AG10803 (cell line): ENCODE results near the genes CLDN10 and OXGR1.

DNA sequence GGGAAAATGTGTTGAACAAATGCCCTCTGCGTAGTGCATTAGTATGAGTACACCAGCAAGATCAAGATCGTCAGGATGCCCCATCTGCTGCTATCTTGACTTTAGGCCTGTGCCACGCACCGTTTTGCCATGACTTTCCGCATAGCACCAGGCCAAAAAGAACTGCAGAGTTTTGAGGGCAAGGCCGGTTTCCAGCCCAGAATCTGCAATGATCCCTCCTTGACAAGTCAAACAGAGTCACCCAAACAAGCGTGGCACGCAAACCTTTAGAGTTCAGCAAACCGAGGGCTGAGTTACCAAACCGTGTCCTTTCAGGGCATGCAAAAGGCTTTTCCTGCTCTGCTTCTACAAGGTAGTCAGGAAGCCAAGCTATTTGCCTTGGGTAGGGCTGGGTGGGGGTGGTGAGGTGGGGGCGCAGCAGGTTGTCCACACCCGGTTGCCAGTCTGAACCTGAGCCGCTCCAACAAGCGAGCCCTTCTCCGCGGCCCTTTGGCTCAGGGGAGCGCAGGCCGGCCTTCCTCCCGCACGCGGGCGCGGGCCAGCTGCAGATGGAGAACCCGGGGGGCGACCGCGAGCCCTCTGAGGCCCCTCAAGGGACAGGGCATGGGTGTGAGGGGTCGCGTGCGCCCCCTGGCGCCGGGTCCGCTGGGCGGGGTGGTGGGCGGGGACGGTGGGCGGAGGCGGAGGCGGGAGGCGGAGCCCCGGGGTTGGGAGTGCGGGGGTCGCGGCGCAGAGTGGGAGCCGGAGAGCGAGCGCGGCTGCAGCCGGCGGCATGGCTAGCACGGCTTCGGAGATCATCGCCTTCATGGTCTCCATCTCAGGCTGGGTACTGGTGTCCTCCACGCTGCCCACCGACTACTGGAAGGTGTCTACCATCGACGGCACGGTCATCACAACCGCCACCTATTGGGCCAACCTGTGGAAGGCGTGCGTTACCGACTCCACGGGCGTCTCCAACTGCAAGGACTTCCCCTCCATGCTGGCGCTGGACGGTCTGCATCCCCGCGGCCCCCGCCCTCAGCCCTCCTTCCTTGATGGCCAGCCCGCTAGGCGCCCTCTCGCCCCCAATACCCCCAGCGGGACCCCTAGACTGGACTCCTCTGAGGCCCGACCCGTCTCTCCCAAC lies at the start of gene CLDN10:
Gene CLDN10, plus strand, starts transcription at position 739 of the 1,126 bp plus-strand sequence.
- RRBS: 7% methylated on average over 34 of the region's 76 CpGs

DNA sequence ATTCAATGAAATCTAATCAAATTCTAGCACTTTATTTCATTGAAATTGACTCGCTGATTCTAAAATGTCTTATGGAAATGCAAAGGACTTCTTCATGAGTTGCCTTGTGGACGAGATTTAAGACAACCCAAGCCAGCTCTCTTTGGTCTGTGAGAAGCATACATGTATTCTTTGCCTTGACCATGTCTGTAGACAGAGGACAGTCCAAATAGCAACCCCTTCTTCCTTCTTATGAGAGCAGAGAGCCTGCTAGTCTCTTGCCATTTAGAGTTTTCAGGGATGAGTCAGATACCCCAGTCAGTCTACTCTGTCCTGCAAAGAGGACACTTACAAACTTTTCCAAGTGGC lies 36.6 kb downstream of the DNAJC3 start:
- RRBS: no CpG with 5 or more reads among the region's 2 CpGs

- RRBS: 4% methylated on average over 13 of the region's 60 CpGs
Observed at GRCh38 chr13:96994093-96995235, at the start of gene OXGR1. OXGR1 (minus strand) TSS chr13:96994476.

DNA sequence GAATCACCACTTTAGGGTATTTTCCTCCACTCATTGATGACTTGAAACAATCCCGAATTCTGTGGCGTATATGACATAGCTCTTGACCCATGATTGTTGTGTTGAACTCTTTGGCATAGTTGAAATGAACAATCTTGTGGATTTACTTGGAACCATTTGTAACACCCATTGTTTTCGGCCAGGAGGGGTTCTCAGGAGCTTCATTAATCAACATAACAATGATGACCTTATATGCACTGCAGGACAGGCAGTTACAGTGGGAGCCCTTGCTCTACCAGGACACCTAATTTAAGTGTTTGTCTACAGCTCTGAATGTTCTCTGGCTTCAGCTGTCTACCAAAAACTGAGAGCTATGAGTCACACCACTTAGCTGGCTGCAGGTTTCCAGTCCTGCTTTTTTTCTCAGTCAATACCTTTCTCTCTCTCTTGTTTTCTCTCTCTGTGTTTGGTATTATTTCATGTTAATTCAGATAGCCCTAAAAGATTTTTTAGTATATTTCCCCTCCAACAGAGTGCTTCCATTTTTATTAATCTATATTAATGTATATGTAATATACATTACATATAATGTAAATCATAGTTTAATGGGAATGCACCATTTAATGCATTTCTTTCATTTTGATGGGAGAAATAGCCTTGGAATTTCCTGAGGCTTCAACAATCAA lies 105.4 kb upstream of the MBNL2 start:
- RRBS: no CpG with 5 or more reads among the region's 3 CpGs

DNA sequence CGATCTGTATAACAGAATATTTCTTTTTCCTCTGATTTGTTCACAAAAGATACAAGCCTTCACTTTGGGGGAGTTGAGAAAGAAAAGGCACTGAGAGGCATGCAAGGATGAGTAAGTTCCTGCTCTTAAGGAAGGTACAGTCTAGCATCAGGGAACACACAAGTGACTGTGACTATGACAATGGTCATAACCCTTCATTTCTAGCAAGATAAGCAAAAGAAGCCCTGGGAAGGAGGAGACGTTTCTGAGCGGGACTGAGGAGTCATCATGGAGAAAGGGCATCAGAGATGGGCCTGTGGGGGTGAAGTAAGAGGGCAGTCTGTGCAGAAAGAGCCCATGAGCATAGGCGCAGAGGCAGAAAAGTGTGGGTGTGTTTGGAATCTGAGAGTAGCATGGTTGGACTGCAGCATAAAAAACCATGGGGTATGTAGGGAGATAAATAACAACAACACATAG lies 86.6 kb downstream of the MBNL2 start:
- RRBS: no CpG with 5 or more reads among the region's 4 CpGs

DNA sequence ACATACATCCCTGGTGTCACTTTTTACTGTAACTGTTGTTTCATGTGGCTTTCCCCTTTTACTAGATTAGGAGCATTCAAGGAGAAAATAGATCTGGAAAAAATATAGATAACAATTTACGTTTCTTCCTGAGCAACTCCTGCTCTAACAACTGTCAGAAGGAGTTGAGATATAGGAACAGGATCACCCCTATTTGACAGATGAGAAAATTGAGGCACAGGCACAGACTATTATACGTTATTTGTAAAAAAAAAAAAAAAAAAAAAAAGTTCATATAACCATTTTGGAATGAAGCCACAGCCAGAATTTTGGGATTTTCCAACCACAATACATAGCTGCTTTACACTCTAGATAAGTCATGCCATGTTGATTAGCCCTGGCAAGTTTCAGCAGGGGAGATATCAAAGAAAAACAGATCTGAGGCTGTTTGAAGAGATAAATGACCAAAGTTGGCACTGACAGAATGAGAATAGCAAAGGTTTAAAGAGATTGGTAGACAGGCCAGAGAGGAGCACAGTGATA lies 105.2 kb downstream of the MBNL2 start:
- RRBS: no CpG with 5 or more reads among the region's 2 CpGs

GRCh38 chr13:97339086-97340023 lies 94.6 kb upstream of the RAP2A start:
- RRBS: no CpG with 5 or more reads among the region's 21 CpGs

- RRBS: no CpG with 5 or more reads among the region's 5 CpGs
Observed at GRCh38 chr13:97340270-97340904, 93.6 kb upstream of the RAP2A start.

GRCh38 chr13:98212949-98213730 lies 36.1 kb upstream of the RNF113B start:
- RRBS: no CpG with 5 or more reads among the region's 17 CpGs

DNA sequence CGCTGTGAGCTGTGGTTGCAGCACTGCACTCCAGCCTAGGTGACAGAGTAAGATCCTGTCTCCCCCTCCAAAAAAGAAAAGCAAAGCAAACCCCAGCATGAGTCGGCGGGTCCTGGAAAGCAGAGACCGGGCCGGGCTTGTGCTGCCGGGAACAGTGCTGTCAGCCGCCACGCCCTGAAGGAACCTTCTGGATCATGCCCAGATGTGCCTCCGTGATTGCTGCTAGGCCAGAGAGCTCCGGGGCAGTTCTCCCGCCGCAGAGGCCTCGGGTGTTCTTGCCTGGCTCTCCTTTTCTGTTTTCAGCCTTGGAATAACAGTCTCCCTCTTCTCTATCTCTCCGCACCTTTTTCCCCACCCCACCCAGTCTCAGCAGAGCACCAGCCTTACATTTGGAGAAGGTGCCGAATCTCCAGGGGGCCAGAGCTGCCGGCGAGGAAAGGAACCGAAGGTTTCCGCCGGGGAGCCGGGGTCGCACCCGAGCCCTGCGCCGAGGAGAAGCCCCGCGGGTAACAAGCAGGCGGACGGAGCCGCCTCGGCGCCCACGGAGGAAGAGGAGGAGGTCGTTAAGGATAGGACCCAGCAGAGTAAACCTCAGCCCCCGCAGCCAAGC lies 181.9 kb downstream of the STK24 start:
- RRBS: 78% methylated on average over 5 of the region's 35 CpGs

GRCh38 chr13:98450357-98451180 lies 126.3 kb downstream of the STK24 start:
- RRBS: no CpG with 5 or more reads among the region's 14 CpGs

DNA sequence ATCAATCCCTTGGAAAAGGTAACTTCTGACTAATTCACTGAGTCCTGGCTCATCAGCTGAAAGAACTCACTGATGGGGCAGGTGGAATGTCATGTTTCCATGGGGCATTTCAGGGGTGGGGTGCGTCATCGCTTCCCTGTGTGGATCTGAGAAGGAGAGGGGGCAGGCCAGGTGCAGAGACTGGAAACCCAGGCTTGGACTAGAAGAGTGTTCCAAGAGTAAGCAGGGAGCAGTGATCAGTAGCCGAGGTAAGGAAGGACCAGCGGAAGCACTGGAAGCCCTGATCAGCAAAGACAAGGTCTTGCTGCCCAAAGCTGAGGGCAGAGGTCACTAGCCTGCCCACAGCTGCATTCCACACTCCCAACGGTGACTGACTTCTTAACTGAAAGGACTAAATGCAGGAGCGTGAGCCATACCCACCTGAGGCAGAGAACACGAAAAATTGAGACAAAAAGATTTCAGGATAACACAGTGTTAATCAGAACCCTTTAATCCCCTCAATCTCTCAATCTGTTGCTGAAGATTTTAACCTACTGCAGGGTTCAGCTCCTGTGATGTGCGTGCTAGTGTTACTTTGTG lies 77.4 kb downstream of the STK24 start:
- RRBS: no CpG with 5 or more reads among the region's 8 CpGs

DNA sequence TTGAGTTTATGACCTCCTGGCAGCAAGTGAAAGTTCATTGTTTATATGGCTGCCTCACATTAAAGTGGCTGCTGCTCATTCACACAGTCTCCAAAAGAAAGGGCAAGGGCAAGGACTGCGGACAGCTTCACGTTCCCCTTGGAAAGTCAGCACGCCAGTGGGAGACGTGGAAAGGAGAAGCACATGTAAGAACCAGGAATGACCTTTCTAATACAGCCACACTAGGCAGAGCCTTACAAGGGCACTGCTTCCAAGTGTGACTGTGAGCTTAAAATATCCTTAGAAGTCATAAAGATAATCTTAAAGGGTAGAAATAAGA lies 73.5 kb downstream of the STK24 start:
- RRBS: no CpG with 5 or more reads among the region's 4 CpGs

DNA sequence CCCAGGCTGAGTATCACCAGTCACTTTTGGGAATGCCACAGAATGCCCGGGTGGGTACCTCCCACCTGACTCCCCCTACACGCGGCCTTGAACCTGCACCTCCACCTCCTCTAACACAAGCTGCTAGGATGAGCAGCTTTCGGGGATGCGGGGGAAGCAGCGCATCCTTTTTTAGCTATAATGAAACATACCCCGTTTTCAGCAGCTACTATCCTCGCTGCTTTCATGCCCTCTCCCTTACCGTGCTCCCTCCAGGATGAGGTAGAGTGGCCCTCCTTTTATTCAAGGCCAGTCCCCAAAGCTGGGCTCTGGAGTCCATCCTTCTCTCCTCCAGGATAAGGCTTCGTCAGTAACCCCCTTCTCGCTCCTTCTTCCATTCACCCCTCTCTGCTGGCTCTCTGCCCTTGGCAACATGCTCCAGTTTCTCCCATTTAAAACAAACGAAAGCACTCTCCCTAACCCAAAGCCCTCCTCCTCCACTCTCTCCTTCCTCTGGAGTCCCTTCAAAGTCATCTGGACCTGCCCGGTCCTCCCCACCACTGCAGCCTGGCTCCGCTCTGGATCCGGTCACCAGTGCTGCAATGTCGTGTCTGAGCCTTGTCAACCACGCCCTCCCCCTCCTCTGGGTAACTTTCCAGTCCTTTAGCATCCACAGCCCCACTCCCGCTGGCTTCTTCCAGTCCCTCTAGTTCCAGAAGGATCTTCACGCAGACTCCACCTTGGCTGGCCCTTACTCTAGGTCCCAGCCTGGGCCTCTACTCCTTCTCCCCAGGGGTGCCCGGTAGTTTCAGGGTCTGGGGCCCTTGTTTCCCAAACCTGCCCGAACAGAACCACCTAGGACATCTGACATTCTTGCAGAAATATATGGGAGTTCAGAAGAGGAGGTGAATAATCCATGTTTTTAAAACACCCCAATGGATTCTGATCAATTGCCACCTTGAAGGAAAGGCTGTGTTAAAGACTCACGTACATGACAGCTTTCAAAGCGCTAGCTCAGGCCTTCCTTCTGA lies 55.1 kb downstream of the STK24 start:
- RRBS: 50% methylated on average over 2 of the region's 23 CpGs

DNA sequence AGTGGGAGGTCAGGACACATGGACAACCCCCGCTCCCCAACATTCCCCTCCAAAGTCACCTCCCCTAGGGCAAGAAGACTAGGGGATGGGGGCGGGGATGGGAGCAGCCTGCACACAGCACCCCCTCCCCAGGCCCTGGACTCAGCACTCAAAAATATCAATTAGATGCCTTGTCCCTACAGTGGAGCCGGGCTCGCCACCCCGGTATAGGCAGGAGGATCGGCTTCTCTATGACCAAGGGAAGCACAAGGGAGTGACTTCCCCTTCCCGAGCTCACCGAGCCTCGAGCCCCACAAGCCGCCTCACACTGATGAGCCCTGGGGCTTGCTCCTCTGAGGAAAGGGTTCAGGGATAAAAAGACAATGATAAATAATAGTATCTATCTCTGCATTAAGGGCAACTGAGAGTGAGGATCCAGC lies 51.5 kb downstream of the STK24 start:
- RRBS: no CpG with 5 or more reads among the region's 10 CpGs

- RRBS: no CpG with 5 or more reads among the region's 4 CpGs
Observed at GRCh38 chr13:98784879-98785128, 32.3 kb upstream of the SLC15A1 start.

DNA sequence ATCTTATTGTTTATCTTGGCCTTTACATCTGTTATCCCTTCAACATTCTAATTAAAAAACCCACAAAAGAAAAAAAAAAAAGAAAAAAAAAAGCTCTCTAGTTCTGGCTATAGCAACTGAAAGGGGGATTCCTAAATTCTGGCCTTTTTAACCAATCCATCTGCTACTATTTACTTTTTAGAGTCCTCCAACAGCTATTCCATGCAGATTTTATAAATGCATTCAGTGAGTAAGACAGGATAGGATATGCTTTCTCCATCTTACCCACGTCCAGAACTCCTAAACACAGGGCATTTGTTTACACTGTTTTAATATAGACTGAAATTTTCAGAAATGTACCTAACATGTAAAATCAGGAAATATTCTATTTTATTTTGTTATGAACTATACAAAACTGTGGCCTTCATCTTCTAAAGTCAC lies 83.8 kb upstream of the UBAC2 start:
- RRBS: no CpG with 5 or more reads among the region's 1 CpG

DNA sequence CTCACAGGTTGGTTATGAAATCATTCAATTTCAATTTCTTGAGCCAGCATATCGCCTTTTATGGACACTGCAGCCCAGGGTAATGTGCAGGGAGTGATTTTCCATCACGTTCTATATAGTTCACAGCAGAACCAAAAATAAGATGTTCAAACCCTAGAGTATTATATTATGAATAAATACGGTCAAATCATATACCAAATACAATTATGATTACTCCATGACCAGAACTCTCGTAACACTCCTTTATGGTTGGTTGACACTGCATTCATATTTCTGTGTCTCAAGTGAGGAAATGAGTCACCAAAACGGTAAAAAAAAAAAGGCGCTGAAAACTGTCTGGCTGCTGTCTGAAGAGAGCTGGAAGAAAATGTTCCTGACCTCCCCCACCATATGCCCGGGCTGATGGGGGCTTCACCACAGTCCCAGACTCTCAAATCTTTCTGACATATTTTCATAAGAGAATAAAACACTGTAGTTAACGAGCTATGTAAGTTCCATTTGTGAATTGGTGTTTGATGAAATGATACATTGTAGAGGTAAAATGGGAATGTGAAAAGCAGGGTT lies 75.7 kb upstream of the UBAC2 start:
- RRBS: no CpG with 5 or more reads among the region's 8 CpGs

- RRBS: no CpG with 5 or more reads among the region's 4 CpGs
Observed at GRCh38 chr13:99196858-99197185, 3.8 kb upstream of the UBAC2 start.

DNA sequence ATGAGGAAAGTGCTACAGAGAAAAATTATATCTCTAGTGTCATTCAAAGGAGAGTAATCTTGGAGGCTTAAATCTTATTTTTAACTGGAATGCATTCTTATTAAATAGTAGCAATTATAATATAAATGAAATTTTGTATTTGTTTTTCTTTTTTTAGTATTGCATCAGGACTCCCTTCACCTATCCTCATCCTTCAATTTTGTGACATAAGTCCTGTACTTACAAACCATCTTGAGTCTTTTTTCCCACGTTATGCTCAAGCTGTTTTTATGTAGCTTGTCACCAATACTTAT lies 994 bp downstream of the GPR18 start:
- RRBS: no CpG with 5 or more reads among the region's 1 CpG